Colic lymph node (tissue), 1 donor: ENCODE results near the gene ATF3.

GRCh38 chr1:212452706-212453246 lies 20.1 kb downstream of the NENF start:
- PRO-cap = no peak

DNA sequence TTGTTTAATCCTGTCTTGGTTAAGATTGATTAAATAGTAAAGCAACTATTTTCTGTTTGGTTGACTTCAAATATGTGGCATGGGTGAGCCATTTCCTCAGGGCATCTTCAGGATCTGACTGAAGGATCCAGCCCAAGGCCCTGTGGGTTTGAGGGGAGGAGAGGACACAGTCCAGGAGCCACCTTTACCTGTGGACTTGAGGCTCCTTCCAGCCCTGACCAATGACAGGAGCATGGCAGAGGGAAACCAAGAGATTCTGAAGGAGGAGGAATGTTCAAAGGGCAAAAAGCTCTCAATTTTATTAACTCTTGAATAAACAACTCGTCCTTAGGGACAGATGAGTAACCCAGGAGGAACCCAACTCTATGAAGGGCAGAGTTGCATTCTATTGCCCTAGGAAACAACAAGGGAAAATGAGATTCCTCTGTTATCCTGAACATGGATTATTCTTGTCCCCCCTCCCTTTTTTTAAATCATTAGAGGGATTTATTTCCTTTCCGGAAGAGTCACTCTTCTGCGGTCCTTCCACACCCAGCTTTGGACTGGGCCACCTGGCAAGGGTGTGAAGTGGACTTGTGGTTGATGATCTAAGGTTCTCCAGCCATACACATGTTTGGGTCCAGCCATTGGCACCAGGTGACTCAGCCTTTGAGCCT lies 49.7 kb downstream of the NENF start:
- PRO-cap = no peak

DNA sequence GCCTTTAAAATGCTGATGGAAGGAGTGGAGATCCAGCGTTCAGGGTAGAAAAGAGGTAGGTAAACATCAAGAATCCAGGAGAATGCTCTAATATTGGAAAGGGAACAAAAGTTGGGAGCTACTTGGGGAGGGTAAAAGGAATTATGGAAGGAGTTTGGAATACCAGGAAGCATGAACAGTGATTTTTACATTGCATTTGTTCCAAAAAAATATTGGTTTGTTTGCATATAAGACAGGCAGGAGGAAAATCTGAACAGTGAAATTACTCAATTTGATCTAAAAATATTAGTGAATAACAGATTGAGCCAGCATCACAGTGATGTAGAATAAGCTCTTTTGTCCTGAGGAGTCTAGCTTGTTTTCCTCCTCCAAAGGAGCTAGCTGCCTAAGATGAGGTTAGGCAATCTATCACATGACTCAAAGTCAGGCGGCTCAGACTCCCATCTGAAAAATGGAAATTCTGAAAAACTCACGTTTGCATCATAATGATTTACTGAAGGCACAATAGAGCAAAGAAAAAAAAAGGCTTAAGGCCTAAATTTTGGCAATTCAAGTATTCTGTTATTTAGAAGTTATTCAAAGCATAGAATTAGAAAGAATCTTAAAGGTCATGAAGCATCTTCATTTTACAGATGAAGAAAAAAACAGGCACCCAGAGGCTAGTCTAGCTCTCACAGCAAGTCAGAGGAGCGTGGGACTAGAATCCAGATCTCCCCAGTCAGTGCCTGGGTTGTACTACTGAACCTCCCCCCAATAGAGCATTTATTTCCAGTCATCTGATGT lies 62.7 kb upstream of the ATF3 start:
- PRO-cap = no peak

- PRO-cap = bidirectional peak, plus-strand start at chr1:212559152, minus-strand start at chr1:212558909
Measured at GRCh38 chr1:212559065-212559442, 49.5 kb upstream of the ATF3 start.

GRCh38 chr1:212607126-212607911 lies 1.2 kb upstream of the ATF3 start:
- PRO-cap = bidirectional peak, plus-strand start at chr1:212607641, minus-strand start at chr1:212607568

DNA sequence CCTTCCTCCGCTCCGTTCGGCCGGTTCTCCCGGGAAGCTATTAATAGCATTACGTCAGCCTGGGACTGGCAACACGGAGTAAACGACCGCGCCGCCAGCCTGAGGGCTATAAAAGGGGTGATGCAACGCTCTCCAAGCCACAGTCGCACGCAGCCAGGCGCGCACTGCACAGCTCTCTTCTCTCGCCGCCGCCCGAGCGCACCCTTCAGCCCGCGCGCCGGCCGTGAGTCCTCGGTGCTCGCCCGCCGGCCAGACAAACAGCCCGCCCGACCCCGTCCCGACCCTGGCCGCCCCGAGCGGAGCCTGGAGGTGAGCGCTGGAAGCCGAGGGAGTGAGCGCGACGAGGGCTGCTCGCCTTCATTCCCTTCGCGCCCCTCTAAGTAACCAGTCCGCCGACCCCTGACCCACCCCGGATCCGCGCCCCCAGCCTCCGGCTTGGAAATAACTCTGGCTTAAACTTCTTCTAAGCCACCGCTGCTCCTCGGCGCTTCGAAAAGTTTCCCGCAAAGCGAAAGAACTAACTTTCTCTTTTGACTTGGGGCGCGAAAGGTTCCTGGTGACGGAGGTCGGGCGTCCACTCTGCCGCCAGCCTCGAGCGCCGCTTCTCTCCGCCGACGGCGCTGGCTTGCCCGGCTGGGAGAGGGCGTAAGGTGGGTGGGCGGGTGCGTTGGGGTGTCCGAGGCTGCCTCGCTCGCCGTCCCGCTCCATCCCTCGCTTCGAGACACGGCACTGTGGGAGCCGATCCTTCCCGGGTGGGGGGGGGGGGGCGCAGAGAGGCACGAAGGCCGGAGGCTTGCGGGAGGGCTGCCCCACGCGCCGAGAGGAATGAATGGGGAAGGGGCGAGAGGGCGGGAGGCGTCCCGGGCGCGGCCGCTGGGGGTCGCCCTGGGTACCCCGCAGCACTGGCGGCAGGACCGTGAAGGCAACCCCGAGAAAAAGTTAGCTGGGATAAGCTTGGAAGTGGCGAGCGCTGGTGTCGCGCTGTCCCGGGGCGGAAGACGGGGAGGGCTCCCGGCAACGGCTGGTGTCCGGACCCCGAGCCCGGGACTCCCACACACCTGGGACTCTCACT lies at the start of gene ATF3:
Gene ATF3, plus strand, starts transcription at position 140 of the 1,072 bp plus-strand sequence.
- PRO-cap = bidirectional peak, plus-strand start at position 140 of the sequence, minus-strand start outside the sequence; bidirectional peak, plus-strand start at position 533 of the sequence, minus-strand start at position 581 of the sequence; bidirectional peak, plus-strand start at position 946 of the sequence, minus-strand start at position 827 of the sequence

DNA sequence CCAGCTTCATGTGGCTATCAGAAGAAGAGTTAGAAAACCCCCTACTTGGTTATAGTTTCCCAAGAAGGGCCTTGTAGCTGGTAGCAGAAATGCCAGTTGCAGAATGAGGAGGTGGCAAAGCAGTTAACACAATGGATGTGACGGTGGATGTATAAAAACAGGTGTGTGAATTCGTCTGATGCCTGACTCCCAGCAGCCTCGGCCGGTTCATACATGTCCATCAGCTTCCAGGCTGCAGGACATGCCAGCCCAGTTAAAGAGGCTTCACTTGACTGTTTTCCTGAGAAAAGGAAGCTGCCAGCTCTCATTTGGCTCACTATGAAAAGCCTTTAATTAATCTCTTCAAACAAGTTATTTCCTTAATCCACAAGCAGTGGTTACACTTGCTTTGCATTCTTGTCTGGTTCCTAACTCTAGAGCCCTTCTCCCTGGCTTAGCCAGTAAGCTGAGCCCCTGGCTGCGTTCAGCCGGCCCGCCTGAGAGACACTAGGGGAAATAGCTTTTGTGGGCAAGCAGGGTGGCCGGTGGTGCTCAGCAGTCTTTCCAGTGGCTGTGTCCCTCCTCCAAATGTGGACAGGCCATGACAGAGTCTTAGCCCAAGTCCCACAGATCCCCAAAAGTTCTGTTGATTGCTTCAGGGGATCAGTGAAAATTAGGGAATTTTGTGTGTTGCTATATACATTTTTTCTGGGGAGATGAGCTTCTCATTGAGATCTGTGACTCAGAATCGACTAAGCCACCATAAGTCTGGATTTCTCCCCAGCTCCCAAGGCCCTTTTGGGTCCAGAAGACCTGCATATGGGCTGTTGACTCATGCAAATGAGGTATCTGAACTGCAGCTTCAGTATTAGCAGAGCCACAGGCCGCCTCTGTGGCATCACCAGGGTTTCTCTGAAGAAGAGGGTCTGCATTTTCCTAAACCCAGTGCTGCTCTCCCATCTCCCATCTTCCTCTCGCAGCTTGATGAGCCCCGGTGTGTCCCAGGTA lies 5.7 kb upstream of the GARIN4 start:
- PRO-cap = no peak

DNA sequence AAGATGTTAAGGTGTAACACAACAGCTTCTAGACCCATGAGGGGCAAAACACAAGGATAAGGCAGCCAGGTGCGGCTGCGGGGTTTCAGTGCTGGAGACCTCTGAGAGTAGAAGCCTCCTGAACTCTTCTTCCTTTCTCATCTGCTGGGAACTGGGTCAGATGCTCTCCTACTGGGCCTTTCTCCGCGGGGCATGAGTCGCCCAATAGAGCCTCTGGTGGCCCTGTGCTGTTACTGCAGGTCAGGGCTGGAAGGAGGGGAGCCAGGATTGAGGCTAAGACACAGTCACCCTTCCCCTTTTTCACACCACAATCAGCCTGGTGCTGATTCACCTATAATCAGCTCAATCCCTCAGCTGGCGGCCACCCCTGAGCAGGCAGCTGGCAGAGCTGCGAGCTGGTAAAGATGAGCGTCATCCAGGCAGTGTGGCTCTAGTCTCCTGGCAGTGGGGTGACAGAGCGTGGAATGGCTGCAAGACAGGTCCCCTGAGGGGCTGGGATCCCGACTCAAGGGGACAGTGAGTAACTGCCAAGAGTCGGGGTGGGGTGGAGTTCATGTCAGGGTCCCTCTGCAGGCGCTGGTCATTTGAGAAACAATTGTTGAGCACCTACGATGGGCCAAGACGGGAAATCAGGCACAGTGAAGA lies 5.9 kb downstream of the GARIN4 start:
- PRO-cap = no peak

DNA sequence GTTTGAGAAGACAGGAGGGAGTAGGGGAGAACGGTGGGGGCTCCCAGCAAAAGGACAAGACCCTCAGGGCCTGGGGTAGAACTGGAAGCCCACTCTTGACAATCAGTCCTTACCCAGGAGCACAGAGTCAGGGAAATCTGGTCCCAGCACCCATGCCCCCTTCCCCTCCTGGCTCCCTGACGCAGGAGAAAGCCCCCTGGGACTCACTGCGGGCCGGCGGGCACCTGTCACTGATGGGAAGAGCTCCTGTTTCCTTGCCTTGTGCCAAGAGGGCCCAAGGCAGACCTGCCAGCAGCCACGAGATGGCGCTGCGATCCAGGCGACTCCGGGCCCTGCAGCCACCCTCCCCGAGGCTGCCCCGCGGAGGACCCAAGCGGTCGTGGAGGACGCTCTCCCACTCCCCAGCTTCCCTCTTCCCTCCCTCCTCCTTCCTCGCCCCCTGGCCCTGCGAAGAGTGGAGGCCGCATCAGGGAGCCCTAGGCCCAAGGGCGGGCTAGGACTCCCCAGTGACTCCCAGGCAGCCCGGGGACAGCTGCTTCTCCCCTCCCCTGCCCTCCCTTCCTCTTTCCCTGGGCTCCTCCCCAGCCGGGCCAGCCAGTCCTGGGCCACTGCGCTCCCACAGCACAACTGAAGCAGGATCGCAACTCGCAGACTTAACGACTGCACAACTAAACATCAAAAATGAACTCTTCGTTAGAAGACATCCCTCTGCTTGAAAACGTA lies 34.4 kb downstream of the BATF3 start:
- PRO-cap = bidirectional peak, plus-strand start at position 624 of the sequence, minus-strand start at position 508 of the sequence

DNA sequence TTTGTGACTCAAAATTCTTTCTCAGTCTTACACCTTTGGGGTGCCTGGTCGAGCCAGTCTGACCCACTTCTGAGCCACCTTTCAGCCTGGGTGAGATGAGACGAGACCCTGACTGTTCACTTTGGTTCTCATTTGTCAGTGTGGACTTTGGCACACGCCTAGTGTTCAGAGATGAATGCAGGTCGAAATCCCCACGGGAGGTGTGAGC lies 8.0 kb downstream of the BATF3 start:
- PRO-cap = no peak

- PRO-cap = no peak
Measured at GRCh38 chr1:212791184-212791630, 370 bp downstream of the NSL1 start.

- PRO-cap = no peak
Measured at GRCh38 chr1:212827801-212828198, 19.6 kb downstream of the SPATA45 start.

DNA sequence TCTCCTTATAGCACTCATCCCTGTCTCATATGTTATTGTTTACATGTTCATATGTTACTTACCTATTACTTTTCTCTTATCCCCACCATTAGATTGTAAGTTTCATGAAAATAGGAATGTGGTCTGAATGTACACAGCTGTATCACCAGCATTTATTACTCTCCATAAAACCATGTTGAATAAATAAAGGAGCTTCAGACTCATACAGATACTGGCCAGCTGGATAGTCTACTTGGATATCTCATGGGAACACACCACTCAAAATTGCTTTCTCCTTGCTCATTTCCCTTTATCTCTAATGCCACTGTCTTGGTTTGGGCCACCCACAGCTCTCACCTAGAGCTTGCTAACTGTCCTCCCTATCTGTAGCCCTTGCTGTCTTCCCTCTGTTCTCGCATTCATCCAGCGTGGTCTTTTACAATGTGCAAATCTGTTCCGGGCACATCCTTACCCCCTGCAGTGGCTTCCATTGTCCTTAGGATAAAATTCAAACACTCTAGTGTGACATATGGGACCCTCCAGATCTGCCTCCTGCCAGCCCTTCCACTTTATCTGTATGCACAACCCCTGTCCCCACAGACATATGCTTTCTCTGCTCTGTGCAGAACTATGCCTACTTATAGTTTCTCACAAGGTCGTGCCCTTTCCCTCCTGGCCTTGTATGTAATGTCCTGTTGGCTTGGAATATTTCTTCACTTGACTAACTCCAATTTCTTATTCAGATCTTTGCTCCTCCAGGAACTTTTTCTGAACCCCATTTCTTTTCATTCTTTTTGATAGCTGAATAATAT lies 2.7 kb downstream of the FLVCR1 start:
- PRO-cap = no peak

DNA sequence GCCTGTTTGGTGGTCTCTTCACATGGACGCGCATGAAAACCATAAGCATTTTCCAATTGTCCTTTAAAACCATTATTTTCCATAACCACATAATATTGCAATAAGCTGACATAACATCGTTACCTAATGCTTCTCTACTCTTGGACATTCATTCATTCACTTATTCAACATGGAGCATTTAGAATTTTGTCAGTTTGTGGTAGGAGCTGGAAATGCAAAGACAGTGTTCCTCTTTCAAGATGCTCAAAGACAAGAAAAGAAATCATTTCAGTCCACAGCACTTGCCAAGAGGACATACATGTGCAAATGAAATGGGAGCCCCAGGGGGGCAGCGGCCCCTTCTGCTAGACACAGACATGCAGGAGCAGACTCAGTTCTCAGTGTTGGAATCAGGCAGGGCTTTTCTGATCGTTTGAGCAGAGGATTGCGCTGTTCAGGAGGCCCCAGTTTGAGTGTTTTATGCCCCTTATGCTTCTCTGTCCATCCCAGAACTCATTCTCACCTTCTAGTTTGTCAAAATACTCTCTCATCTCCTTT lies 35.6 kb upstream of the VASH2 start:
- PRO-cap = no peak

DNA sequence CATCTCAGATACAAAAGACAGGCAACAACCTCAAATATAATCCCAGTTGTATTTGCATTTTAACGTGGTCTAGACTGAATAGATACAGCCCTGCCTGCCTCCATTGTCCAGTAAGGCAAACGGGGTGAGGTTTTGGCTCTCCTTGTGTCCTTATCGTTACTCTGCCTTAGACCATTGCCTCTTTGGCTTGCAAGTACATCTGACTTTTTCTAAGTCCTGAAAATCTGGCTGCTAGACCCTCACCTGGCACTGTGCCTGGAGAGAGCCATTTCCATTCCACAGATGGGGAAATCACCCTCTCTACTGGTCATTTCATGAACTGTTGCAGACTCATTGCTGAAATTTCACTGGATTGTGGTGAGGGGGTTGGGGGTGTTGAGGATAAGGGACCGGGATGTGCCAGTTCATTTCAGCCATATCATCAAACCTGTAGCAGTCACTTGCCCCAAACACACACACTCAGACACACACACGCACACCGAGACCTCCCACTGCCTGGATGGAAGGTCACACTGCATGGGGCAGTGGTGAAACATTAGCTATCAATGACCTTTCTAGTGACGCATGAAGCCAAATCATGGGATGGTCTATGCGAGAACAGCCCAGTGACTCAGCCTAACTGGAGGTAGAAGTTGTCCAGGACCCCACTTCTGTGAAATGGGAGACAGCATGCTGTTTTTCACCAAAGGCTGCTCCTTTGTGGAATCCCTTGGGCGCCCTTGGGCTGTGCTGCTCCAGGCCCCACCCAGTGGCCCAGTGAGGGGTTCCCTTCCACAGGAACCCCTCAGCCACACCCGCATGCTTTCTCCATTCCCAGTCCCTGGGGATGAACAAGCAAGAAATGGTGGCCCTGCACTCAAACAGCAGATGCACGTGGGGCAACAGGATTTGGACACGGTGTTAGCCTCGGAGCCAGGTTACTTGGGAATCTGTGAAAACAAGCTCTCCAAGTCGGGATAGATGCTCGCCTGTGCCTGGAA lies 34.9 kb upstream of the VASH2 start:
- PRO-cap = no peak

- PRO-cap = no peak
Measured at GRCh38 chr1:213045307-213045817, 5.7 kb upstream of the RPS6KC1 start.

DNA sequence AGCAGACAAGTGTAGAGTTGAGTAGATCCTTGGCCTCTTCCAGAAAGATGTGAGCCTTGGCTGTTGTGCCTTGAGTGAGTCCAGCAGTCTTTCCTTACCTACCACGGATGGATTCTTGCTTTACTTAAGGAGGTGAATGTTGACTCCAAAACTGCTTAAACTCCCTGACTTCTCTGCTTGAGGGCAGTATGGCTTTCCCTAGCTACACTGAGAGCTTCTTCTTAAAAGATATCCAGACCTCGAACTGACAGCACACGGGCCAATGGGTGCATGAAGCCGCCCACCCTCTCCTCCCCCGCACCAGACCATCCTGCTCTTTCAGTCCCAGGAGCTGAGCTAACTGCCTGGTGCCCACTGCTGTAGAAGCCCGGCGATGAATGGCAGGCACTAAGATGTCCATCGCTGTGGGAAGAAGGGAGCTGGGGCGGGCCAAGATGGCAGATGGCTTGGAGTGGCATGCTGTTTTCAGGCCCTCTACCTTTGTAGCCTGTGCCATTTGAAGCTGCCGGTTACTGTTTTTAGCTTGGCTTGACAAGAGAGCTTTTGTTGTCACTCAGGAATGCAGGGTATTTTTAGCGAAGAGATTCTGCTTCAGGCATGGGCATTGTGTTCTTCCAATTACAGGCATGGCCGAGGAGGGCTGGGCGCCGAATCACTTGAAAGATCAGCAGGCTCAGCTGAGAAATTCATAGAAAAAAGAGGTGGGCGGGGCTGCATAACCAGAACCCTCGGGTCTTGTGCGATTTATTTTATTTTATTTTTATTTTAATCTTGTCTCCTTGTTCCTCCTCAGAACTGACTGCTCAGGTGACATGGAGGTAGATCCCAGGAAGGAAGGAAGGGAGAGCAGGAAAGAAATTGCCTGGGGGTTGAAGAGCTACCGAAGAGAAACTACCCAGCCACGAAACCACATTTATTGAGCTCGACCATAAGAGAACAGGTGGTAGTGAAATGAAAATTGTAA lies 348.6 kb downstream of the RPS6KC1 start:
- PRO-cap = no peak

- PRO-cap = no peak
Measured at GRCh38 chr1:213473914-213474541, 423.0 kb downstream of the RPS6KC1 start.

- PRO-cap = no peak
Measured at GRCh38 chr1:213984912-213985930, 2.6 kb upstream of the PROX1 start.

DNA sequence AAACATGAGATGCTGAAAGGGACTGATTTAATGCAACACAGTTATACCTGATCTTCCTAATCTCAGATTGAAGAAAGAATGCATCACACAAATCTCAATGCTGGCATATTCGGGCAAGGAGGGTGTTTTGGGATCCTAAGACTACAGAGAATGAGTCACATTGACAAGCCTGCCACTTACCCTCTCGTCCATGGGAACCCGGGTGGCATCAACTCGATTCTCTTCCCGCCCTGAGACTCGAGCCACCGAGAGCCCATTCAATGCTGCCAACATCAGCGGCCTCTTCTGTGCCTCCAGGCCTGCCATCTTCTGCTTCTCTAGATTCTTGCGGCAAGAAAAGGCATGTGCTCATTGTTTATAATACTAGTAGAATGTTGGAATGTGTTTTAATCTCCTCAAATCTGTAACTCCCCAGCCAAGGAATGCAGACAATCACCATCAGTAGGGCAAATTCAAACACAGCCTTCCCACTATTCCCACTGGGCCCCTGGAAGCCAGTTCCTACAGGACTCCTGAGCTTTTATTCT lies 96.9 kb downstream of the SMYD2 start:
- PRO-cap = no peak